Zone of skin (tissue), 1 donor: ENCODE results near the gene ENOPH1.

DNA sequence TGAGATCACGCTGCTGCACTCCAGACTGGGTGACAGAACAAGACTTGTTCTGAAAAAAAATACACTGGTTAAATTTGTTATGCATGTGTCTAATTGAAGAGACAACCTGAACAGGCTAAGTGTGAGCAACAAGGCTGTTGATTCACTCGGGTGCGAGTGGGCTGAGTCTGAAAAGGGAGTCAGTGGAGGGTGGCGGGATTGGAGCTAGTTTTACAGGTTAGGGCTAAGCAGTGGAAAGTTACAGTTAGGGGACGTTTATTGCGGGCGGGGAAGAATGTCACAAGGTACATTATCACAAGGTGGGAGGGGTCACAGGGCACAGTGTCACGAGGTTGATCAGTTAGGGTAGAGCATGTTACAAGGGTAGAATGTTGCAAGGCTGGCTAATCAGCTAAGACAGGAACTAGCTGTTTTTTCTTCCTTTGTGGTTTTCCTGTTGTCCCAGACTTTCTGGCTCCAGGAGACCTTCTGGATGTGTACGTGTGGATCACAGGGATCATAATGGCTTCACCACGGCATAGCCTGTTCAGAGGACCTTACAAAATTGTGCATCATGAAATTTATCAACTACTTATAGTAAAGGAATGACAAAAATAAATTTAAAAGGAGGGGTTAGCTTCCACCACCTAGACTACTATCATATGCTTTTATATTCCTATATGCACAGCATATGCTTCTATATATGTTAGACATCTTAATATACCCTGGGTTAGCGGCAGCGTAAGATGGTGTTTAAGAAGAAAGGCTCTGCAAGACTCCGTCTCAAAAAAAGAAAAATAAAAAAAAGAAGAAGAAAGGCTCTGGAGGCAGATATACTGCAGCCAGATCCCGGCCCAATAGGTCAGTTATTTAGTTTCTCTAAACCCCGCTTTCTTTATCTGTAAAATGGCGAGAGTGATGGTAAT lies 115.6 kb downstream of the NAA11 start:
- RRBS: no CpG with 5 or more reads among the region's 16 CpGs

GRCh38 chr4:80124669-80125795 lies 52.0 kb upstream of the ANTXR2 start:
- RRBS: no CpG with 5 or more reads among the region's 2 CpGs

DNA sequence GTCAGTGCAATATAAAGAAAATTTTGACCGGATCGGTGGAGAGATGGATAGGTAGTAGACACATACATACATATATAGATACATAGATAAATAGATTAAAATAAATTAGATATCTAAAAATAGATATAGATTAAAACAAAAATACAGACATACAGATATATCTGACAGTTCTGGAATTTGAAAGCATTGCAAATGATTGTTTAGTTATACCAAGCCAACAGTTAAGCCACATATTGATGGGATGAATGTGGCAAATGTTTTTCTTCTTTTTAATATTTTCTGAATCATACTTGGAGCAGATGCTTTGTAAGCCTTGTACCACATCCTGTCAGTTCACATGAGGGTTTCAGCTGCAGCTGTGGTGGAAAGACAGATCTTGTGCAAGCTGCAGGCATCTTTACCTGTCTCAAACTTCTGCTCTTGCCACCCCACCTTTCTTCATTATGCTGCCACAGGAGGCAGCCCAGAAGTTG lies 58.5 kb upstream of the PRDM8 start:
- RRBS: no CpG with 5 or more reads among the region's 2 CpGs

DNA sequence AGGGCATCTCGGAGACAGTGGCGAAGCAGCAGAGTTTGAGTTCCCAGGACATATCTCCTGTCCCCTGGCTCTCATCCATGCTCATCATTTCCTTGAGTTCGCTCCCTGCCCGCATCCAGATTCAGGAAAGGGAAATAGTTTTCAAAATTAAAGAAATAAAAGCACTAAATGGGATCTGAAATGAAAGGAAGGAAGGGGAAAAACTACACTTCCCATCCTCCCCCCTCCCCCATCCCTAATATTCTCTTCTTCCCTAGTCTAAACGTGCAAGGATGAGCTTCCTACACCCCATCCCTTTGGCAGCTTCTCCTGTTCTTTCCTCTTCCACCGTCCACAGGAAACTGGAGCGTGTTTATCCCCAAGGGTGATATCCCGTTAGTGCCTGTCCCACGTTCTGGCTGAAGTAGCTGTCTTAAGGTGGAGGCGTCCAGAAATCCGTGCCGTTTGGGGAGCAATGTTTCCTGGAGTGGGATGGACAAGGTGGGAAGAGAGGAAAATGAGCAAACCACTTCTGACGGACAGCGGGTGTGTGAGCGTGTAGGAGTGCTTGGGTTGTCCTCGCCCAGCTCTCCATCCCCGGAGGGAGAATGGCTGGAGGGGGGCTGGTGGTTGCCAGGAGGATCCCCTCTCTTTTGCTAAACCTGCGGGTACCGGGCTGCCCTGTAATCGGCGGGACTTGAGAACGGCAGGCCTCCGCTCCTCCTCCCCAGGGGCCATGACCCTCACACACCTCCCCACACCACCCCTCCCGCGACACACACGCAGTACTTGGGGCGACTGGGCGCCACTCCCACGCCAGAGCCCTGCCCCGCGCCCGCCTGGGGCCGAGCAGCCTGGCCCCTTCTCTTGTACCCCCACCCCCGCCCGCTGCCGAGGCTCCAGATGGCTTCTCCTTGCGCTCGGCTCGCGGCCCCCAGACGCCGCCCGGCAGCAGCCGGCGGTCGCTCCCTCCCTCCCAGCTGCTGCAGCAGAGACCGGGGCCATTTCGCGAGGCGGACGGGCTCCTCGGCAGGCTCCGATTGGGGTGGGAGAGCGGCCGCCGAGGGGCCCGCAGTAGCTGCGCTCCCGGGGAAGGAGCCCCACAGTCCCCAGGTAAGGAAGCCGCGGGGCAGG lies 14.0 kb upstream of the PRDM8 start:
- RRBS: 1% methylated on average over 15 of the region's 61 CpGs

DNA sequence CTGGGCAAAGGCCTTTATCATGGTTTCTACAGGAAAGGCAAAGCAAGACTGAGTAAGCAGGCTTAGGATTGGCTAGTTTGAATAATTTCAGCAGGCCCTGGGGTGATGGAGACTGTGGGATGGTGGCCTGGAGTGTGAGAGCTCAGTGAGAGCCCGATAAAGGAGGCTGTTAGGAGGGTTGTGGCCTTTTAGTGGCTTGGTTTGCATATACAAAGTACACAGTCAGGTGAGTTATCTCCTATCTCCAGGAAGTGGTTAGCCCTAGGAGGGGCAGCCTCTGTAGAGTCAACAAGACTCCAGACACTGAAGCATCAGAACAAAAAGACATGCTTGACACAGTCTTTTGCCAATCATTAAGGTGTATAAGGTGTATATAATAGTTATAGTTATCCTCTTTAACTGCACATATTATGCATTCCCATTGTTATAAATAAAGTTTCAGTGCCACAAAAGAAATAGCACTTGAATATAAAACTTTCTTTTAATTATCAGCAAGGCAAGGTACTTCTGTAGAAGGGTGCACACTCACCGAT lies 157.3 kb downstream of the CFAP299 start:
- RRBS: no CpG with 5 or more reads among the region's 2 CpGs

GRCh38 chr4:81030144-81030466 lies 403 bp upstream of the BMP3 start:
- RRBS: no CpG with 5 or more reads among the region's 11 CpGs

DNA sequence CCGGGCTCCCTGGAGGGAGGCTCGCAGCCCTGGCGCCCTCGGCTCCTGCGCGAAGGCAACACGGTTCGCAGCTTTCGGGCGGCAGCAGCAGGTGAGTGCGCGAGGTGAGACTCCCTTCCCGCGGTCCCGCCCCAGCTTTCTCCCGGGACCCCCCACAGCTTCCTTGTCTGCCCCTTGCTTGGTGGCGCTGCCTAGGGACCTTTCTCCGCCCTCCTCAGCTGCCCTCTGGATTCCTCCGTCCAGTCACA lies 926 bp downstream of the BMP3 start:
- RRBS: no CpG with 5 or more reads among the region's 19 CpGs

DNA sequence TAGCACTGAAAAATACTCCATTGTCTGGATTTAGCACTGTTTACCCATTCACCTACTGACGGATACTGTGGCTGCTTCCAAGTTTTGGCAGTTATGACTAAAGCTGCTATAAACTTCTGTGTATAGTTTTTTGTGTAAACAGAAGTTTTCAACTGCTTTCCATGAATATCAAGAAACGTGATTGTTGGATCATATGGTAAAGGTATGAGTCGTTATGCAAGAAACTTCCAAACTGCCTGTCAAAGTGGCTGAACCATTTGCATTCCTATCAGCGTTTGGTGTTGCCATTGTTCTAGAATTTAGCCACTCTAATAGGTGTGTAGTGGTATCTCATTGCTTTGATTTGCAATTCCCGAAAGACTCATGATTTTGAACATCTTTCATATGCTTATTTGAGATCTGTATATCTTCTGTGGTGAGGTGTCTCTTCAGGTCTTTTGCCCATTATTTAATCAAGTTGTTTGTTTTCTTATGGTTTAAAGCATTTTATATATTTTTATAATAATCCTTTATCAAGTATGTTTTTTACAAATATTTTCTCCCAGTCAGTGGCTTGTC lies 87.8 kb downstream of the BMP3 start:
- RRBS: no CpG with 5 or more reads among the region's 5 CpGs

GRCh38 chr4:81504297-81505662 lies 33.1 kb upstream of the RASGEF1B start:
- RRBS: no CpG with 5 or more reads among the region's 15 CpGs

DNA sequence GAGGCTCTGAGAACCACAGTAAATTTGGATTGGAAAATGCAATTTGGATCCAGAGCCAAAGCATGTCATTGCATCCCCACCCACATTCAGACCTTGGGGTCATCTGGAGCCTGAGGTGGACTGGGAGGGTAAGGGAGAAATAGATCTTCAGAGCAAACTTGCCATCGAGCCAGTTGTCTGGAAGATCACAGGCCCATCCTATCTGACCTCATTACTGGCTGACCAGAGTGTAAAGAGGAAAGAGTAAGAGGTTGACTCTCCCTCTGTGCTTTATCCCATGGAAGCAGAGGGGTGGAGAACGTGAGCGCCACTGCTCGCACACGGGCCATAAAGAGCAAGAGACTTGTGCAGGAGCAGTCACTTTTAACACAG lies 78.8 kb upstream of the RASGEF1B start:
- RRBS: no CpG with 5 or more reads among the region's 5 CpGs

GRCh38 chr4:82374082-82374699 lies 400 bp upstream of the HNRNPD start:
- RRBS: under 1% methylated on average over 13 of the region's 53 CpGs

DNA sequence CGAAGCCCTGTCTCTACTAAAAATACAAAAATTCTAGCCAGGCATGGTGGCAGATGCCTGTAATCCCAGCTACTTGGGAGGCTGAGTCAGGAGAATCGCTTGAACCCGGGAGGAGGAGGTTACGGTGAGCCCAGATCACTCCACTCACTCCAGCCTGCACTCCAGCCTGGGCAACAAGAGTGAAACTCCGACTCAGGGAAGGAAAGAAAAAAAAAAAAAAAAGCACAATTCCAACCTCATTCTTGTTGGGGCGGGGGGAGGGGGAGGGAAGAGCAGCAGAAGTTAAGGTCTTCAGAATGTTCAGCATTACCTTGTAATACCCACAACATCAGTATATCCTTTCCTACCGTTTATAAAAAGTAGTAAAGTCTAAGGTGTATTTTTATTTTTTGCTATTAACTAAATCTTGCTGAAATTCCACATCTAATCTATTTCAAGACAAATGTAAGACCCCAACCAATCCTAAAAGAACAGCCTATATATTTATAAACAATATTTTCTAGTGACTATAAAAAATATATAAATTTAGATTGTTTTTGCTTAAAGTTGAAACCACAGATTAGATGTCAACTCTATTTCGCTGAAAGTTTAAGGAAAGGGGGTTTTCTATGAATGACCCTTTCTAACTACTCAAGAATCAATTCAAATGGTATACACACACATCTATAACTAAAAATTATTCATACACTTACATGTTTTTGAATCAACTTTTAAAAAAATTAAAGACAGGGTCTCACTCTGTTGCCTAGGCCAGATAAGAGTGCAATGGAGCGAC lies 9.1 kb downstream of the HNRNPDL start:
- RRBS: no CpG with 5 or more reads among the region's 9 CpGs

DNA sequence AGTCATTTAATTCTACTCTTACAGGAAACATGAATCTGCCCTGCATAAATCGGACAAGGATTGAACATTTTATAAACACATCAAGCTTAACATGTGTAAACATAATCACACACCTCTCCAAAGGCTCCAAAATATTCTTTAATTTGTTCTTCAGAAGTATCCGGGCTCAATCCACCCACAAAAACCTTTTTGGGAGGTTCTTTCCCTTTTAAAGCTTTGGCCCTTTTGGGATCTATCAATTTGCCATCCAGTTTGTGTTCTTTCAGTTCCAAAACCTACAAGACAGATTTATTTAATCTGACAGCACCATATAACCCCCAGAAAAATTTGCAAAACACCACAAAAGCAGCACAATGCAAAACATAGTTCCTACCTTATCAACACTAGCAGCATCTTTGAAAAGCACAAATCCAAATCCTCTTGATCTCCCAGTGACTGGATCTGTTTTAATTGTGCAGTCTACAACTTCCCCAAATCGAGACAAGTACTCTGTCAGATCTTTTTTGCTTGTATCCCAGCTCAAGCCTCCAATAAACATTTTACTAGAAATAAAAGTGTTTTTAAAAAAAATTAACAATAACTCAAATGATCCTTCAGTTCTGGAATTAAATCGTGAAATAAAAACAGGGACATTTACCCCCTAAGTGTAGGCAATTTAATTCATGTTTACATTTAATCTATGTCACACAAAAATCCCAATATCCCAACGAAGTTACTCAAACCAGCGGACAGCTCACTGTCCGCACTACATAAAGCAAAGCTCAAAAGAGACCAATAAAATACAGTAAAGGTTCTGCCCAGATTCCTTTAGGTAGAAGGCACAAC lies 2.1 kb downstream of the HNRNPDL start:
- RRBS: no CpG with 5 or more reads among the region's 7 CpGs

DNA sequence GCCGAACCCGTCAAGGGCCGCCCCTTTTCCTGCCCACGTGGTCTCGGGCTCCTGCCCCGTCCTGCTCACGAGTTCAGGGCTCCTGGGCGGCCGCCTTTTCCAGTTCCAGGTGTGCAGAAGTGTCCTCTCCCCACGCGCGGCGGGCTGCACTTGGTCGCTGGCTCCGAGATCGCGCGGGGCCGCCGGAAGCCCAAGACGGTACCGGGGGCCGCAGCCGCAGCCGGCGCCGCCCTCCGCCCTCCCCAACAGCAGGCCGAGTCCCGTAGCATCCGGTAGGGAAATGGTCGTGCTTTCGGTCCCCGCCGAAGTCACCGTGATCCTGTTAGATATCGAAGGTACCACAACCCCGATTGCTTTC lies at the start of gene ENOPH1:
ENOPH1 (plus strand) TSS at position 41 of the 358 bp plus-strand sequence.
- RRBS: under 1% methylated on average over 7 of the region's 38 CpGs

DNA sequence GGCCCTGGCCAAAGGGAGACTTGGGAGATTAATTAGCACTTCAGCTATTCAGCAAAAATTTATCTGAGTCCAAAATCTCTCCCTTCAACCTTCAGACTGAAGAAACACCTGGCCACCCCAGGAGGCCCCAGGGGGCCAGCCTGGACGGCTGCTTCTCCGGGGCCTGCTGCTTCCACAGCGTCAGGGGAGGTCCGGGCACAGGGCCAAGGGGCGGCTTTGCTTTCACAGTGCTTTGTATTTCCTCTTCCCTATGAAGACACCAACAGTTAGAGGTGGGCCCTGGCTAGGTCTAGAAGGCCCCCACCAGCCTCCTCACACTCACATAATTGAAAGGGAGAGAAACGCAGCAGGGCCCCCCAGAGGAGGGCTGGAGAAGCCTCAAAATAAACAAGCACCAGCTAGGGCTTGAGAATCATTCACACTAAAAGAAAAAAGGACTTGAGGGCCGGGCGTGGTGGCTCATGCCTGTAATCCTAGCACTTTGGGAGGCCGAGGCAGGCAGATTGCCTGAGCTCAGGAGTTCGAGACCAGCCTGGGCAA lies 17.8 kb downstream of the SCD5 start:
- RRBS: no CpG with 5 or more reads among the region's 10 CpGs

GRCh38 chr4:82823251-82824102 lies 24.9 kb upstream of the SCD5 start:
- RRBS: no CpG with 5 or more reads among the region's 4 CpGs

DNA sequence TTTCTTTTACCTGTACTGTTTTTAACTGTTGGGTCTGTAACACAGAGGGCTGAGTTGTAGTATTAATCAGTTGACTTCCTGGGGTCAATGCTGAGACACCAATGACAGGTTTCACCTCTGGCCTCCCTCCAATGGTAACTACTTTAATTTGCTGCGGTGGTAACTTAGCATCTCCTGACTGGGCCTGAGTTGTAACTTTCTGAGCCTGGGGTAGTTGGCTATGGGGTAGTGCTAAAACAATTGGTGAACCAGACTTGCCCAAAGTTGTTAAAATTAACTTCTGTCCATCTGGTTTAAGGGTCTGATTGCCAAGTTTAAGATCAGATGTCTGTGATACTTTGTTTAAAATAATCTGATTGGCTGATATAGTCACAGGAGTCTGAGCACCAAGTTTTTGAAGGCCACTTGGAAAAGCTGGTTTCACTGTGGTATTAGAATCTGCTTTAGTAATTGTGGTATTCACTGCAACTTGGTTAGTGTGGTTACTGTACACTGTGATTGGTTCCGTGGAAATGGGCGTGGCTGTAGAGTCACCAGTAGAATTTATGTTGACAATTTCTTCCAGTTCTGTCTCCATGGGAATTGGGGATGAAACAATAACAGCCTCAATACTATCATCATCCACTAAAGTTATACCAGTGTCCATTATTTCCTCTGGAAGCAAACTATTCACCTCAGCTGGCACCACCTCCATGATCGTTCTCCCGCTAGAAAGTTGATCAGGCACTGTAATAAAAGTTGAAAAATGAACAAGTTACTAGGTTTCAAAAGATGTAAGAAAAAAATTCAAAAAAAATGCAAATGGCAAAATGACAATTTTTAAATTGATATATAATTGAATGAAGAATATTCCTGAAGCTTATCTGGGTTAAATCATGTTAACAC lies 26.2 kb downstream of the LIN54 start:
- RRBS: no CpG with 5 or more reads among the region's 5 CpGs

GRCh38 chr4:83011054-83011294 lies 351 bp upstream of the LIN54 start:
- RRBS: no CpG with 5 or more reads among the region's 4 CpGs

GRCh38 chr4:83108072-83108470 lies 6.5 kb downstream of the PLAC8 start:
- RRBS: no CpG with 5 or more reads among the region's 15 CpGs